Measurements from ENCODE around the gene PC.

DNA sequence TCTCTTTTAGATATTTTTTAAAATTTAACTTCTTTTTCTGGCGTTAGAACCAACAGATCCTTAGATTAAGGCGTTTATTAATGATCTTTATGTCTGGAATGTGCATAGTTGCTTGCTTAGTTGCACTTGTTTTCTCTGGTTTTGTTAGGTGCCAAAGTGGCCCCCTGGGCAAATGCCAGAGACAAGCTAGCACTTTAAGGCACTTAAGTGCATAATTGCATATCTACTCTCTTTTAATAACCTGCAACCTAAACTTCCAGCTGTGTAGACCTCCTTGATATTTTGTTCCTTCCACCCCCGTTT lies 3.3 kb downstream of the RBM4 start:
- PRO-cap, result no peak

- PRO-cap, result no peak
Measured at GRCh38 chr11:66665759-66667192, 11.4 kb downstream of the RBM4B start.

GRCh38 chr11:66707084-66707861 lies 21.7 kb downstream of the SPTBN2 start:
- PRO-cap, result no peak

DNA sequence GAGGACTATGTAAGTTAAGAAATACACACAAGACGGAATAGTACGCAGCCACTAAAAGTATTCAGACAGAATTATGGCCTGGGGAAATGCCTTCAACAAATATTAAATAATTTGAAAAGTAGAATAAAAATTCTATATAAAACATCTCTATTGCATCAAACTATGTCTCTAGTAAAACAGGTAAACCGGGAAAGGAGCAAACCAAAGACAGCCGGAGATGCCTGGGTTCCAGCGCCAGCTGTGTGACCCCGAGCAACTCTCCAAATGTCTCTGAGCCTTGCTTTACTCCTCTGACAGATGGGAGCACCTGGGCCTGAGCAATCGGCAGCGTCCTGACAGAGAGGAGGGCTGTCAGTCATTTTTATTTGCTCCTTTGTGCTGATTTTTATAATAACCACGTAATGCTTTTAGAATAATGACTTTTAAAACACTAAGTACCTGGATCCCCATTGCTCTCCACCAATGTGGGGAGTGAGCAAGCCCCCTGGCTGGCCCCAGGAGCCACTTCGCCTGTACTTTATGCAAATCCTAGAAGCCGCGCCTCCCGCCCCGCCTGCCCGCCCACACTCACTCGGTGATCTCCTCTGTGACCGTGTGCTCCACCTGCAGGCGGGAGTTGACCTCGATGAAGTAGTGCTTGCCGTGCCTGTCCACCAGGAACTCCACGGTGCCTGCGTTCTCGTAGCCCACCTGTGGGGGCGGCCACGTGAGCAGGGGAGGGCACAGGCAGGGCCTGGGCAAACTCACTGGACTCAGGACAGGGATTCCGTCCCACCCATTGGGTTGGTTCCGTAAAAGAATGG lies 11.6 kb downstream of the LRFN4 start:
- PRO-cap, result no peak

GRCh38 chr11:66907670-66908811 lies 50.1 kb downstream of the PC start:
- PRO-cap, result no peak

DNA sequence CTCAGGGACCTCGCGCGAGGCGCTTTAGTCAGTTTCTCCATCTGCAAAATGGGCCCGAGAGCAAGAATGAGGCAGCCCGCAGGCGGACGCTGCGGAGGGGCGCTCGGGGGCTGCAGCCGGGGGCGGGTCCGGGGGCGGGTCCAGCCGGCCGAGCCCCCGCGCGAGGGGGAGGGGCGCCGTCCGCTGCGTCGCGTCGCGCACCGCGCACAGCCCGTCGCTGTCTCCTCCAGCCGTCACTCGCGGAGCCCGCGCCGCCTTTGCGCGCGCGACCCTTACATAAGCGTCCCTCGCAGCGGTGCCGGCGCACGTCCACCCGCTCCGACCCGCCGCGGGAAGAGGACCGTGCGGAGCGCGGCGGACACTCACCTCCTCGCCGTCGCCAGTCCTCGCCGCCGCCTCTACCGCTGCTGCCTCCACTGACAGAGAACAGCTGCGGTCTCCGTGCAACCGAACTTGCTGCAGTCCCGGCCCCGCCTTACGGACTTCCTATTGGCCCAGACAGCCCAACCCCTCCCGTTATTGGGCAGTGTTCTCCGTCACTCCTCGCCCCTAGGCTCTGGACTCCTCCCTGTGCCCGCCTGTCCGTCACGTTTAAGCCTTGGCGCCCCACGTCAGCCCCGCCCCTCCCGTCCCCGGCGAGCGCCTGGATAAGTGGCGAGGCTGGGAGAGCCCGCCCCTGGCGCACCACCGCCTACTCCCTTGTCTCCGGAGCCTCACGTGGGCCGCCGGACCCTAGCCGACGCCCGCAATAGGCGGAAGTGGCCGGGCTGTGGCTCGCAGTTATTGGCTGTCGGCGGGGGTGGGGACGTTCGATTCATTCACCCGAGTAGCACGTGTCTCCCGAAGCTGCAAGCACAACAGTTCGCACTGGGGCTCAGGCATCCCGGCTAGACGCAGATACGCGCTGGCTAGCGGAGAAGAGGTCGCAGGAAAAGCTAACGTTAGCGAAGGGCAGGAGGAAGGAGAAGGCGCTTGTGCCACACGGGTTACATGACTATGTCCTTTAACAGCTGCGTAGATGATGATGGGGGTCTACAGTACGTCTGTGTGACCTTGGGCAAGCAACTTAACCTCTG lies at the start of gene PC:
PC (minus strand) TSS at position 428 of the 1,076 bp plus-strand sequence.
- PRO-cap, result unidirectional peak, minus-strand start at position 400 of the sequence; unidirectional peak, plus-strand start at position 860 of the sequence

DNA sequence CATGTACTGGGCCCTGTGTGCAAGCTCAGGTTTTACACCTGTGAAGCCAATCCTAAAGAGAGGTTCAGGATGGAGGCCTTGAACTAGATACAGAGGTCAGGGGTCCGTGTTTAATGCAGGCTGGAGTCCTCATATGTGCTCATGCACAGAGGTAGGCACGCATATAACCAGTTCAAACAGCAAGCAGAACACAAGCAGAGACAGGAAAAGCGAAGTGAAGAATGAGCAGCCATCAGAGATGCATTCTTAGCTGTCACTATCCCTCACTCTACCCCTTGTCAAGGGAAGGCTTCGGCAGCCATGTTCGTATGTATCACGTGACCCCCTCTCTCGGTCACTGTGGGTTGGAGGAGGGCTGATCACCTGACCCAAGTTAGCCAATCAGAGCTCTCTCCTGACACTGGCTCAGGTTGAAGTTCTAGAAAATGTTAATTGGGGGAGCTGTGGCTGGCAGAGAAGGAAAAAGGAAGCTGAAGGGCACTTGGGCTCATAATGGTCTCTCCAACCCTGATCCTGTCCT lies 16.5 kb upstream of the SYT12 start:
- PRO-cap, result no peak

DNA sequence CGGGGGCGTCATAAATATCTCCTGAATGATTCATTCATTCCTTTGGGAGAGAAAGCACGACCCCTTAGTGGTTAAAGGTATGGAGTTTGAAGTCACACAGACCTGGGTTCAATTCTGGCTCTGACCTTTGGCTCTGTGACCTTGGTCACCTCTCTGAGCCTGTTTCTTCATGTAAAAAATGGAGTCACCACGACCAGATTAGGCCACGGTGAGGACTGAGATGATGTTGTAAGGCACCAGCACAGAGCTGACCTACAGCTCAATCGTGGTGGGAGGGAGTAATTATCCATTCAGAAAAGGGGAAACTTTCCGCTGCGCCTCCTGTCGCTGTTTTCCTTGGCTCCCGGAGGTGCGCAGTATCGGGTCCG lies 400 bp upstream of the SYT12 start:
- PRO-cap, result no peak

DNA sequence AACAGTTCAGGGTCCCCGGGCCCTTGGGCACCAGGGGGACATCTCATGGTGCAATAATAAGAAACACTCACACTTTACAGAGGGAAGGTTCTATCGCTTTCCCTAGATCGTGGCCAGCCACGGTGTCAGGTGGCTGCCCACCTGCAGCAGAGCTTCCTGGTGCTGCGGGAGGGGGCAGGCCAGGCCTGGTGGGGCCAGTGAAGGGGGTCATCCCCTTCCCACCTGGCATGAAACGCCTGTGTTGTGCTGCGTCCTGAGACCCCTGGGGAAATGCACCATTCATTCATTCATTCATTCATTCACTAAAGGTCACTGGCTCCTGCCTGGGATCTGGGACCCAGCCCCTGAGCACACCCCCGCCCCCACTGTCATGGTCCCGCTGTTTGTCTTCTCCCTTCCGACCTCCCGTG lies 392 bp upstream of the RHOD start:
- PRO-cap, result no peak

DNA sequence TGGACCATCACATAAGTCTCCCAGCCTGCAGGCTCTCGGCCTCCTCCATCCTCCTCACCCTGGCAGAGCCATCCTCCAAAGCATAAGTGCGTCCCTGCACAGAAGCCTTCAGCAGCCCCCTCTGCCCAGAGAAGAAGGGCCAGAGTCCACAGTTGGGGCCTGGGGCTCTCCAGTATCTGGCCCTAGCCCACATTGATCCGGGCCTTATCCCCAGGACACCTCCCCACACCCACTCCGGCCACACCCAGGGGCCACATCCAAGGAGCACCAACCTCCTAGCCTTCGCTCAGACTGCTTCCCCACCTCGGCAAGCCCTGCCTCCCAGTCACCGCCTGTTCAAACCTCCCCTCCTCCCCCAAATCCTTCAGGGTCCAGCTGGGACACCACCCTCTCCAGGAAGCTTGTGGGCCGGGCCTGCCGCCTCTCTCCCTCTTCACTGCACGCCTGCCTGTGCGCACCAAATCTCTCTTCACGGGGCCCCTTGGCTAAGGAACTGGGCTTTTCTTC lies 20.6 kb downstream of the RHOD start:
- PRO-cap, result no peak

- PRO-cap, result no peak
Measured at GRCh38 chr11:67139896-67140251, 20.8 kb downstream of the KDM2A start.

GRCh38 chr11:67239592-67239900 lies 26.7 kb upstream of the GRK2 start:
- PRO-cap, result no peak

DNA sequence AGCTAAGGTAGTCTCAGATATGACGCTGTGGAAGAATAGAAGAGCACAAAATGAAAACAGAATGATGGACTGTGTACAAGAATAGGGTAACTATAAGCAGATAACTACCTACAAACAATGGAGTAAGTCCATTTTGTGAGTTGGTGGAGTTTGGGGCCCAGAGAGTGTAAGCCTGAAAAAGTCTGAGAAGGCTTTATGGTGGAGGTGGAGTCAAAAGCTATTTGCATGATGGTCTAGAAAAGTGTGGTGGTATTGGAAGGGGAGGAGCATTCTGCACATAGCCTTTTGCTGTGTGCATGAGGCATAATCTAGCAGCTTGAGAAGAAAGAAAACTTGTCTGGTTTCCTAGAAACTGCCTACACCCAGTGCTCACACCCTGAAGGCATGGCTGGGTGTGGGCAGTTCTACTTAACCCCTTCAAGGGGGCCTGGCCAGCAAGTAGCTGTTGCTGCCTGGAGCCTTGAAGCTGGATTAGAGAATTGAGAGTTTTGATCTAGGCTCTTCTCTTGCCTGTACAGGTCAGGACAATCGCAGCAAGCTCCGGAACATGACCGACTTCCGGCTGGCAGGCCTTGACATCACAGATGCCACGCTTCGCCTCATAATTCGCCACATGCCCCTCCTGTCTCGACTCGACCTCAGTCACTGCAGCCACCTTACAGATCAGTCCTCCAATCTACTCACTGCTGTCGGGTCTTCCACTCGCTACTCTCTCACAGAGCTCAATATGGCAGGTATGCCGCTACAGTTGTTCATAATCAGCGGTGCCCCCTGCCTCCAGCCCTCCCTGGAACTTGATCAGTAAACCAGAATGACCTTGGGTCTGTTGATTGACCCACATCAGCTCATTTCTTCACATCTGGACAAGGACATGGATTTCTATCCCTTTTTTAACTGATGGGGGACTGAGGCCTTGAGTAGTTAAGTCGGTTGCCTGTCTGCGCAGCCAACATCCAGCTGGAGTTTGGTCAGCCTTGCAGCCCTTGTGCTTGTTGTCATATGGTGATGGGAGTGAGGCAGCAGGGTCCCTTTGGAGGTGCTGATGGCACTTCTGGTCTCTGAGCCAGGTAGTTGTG lies 12.2 kb upstream of the GRK2 start:
- PRO-cap, result no peak

DNA sequence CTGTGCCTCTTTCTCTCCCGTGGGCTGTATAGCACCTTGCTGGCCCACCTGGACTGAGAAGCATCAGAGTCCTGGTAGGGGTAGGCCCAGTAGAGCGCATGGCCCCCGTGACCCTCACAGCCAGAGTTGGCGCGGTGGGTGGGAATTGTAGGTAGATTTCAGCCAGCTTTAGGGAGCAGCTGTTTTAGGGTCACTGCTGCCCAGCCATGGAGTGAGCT lies 9.0 kb upstream of the ANKRD13D start:
- PRO-cap, result no peak

DNA sequence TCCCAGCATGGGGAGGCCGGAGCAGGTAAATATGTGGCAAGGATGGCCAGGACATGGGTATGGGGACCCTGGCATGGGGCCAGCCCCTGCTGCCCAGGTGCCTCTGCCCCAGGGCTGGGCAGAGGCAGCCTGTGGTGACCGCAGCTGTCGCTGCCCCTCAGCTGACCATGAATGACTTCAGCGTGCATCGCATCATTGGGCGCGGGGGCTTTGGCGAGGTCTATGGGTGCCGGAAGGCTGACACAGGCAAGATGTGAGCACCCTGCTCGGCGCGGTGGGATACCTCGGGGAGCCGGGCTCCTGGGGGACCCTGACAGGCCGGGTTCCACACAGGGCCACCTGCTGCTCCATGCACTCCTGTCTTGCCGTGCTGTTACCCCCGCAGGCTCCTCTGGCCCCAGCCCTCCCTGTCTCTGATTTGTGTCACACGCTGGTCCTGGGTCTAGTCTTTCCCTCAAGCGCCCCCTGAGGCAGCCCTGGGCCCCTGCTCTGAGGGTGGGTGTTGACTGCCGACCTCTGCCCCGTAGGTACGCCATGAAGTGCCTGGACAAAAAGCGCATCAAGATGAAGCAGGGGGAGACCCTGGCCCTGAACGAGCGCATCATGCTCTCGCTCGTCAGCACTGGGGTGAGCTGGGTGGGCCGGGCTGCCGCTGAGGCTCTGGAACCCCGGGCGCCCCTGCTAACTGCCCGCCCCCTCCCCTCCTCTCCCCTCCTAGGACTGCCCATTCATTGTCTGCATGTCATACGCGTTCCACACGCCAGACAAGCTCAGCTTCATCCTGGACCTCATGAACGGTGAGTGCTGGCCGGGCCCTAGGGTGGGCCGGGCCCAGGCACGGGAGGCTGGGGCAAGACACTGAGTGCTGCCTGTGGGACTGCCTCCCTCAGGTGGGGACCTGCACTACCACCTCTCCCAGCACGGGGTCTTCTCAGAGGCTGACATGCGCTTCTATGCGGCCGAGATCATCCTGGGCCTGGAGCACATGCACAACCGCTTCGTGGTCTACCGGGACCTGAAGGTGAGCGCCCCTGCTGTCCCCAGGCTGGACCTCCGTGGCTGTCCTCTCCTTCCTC lies 7.8 kb upstream of the ANKRD13D start:
- PRO-cap, result no peak

DNA sequence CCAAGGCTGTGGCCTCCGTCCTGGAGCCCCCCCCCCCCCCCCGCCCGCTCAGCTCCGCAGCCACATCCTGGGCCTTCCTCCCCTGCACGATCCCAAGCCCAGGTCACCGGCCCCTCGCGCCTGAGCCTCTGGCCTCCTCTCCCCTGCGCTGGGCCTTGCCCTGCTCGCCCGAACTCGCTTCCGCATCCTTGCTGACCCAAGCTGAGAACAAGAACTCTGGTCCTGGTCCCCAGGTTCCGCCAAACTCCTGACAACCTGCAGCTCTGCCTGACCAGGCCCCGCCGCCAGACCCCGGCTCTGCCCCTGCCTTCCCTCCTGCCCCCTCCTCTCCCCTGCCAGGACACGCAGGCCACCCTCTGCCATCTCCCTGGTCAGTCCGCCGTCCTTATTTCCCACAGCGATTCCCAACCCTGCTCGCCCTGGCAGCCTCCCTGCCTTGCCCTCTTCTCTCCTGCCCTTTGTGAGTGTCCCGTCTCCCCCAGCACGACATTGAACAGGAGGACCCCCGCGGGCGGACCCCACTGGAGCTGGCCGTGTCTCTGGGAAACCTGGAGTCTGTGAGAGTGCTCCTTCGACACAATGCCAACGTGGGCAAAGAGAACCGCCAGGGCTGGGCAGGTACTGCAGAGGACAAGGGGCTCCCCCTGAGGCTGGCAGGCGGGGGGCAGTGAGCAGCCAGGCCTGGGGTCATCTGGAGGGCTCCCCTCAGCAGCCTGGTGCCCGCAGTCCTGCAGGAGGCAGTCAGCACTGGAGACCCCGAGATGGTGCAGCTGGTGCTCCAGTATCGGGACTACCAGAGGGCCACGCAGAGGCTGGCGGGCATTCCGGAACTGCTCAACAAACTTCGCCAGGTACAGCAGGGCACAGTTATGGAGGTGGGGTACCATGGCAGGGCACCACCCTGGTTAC lies 747 bp downstream of the ANKRD13D start:
- PRO-cap, result no peak

GRCh38 chr11:67291422-67292481 lies 2.6 kb downstream of the ANKRD13D start:
- PRO-cap, result no peak

GRCh38 chr11:67322773-67323306 lies 19.5 kb downstream of the SSH3 start:
- PRO-cap, result no peak

- PRO-cap, result bidirectional peak, plus-strand start at chr11:67353725, minus-strand start at chr11:67353534
Measured at GRCh38 chr11:67353639-67354203, 375 bp upstream of the POLD4 start.

DNA sequence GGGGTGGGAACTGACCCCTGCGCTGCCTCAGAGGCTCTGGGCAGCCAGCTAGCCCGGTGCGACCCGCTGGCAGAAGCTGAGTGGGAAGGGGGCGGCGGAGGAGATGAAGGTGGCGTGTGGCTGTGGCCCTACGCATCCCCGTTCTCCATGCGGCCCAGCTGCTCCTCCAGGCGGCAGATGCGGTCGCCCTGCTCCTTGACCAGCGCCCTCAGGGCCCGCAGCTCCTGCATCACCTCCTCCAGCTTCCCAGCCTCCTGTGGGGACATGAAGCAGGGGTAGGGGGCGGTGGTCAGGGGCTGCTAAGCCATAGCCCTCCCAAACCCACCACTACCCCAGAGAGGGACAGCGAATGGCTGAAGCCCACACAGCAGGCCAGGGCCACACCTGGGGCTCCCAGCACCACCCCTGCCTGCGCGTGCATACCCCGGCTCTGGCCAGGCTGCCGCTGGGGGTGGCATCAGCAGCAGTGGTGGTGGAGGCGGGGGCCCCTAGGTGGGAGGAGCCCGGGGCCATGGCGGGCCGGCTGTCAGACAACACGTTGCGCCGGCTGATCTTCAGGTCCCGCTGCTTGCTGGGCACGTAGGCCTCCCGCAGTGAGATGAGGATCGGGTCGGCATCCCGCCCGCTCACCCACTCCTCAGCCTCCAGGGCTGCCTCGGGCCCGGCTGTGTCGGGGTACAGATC lies 908 bp upstream of the PTPRCAP start:
- PRO-cap, result no peak